Epithelial cell of proximal tubule (primary cell): ENCODE measurements around a stretch of chr6.

- RAMPAGE, long total RNA: no peak
- RRBS: no CpG with 5 or more reads among the region's 6 CpGs
Measured at GRCh38 chr6:15291267-15291709, 45.4 kb downstream of the JARID2 start.

DNA sequence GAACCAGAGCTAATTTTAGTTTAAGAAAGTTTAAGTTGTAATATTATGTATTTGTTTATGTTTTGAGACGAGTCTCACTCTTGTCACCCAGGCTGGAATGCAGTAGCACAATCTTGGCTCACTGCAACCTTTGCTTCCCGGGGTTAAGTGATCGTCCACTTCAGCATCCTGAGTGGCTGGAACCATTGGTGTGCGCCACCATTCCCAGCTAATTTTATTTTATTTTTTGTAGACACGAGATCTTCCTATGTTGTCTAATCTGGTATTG is 46.7 kb downstream of the JARID2 start:
- RAMPAGE, long total RNA: no peak
- RRBS: no CpG with 5 or more reads among the region's 5 CpGs

DNA sequence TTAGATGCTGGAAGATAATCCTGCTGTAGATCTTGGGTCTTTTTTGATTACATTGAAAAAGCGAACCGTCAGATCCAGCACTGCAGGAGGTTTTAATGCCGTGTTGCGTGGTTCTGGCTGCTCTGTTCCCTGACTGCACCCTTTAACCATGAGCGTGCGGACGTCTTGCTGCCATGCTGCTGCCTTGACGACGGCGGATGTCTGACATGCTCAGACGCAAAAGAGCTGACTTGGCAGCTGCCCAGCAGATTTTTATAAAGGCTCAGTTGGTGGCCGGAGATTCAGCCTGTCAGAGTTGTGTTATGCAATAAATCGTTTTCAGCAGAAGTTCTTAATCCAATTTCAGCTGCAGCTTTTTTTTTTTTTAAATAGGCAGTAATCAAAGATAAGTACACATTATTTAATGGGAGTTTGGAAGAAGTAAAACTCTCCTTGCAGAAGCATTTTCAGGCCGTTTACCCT is 119.4 kb downstream of the JARID2 start:
- RAMPAGE, long total RNA: no peak
- RRBS: no CpG with 5 or more reads among the region's 14 CpGs

DNA sequence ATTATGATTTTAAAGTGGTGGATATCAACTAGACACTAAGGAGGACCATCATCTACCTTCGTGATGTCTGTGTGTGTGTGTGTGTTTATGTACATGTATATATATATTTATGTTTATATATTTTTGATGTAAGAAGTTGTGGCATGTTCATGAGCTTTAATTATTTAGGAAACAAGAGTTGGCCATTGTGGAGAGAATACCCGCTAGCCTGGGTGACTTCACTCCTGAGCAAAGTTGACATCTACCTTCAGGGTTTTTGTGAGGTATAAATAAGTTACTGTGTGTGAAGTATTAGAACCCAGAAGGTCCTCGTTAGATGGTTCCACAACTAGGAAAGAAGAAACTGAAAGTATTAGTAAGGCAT is 153.5 kb downstream of the JARID2 start:
- RAMPAGE, long total RNA: no peak
- RRBS: no CpG with 5 or more reads among the region's 3 CpGs

DNA sequence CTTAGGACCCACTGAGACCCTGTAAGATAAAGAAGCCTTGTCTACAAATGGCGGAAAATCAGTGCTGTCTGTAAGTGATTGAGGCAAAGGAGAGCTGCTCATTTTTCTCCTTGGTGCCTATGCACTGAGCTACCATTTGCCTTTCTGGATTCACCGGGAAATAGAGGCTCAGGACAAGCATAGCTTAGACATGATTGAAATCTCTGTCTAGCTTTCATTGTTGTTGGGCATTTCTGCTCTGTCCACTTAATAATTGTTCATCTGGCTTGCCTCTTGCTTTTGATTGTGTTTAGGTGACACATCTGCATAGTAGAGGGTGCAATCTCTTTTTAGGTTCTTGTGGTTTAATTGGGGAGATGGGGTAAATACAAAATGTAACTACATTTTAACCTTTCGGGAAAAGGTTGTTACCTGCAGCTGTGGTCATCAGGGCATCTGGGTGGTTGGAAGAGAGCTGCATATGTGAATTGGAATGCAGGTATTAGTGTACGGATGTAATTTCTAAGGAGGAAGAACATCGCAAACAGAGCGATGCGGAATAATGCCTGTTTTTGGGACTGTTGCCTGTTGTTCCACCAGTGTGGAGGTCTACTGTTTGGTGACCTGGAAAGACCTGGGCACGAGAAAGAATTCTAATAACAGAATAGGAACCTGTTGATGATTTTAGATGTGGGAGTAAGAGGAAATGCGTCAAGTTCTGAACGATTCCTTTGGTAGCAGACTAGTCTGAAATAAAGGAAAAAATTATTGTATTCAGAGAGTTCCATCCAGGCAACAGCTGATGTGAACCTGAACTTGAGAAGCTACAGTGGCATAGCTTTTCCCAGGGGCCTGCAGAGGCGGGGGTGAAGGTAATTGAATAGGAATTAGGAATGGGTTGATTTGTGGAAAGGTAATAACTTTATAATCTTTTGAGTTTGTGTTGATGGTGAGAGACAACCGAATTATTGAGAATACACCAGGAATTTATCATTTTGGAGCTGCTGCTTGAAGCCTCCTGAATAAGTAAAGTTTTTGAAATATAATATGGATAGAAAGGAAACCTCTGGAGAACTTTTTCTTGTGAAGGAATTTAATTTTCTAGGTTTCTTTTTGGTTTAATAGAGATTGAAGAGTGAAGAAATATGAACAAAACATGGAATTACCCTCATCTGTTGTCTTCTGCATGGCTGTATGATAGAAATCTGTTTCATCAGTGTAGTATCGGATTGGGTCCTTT is 192.1 kb downstream of the DTNBP1 start:
- RAMPAGE, long total RNA: no peak
- RRBS: no CpG with 5 or more reads among the region's 13 CpGs

GRCh38 chr6:15475166-15475800 is 187.5 kb downstream of the DTNBP1 start:
- RAMPAGE, long total RNA: no peak
- RRBS: no CpG with 5 or more reads among the region's 8 CpGs

DNA sequence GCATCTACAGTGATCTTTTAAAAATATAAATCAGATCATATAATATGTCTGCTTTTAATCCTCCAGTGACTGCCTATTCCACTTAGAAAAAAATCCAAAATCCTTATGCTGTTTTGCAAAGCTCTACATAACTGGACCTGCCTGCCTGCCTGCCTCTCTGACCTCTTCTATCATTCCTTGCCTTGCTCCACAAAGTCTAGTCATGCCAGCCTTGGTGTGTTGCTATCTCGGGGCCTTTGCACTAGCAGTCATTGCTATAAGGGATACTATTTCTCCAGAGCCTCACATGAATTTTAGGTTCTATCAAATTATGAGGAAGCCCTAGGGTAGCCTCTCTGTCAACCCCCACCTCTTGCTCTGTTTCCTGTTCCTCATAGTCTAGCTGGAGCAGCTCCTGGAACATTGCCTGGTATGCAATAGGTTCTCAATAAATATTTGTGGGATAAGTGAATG is 46.7 kb upstream of the DTNBP1 start:
- RAMPAGE, long total RNA: no peak
- RRBS: no CpG with 5 or more reads among the region's 1 CpG

GRCh38 chr6:16179815-16180456 is 51.0 kb downstream of the MYLIP start:
- RAMPAGE, long total RNA: no peak
- RRBS: no CpG with 5 or more reads among the region's 19 CpGs

GRCh38 chr6:16278219-16278825 is 39.9 kb downstream of the GMPR start:
- RAMPAGE, long total RNA: no peak
- RRBS: no CpG with 5 or more reads among the region's 9 CpGs

DNA sequence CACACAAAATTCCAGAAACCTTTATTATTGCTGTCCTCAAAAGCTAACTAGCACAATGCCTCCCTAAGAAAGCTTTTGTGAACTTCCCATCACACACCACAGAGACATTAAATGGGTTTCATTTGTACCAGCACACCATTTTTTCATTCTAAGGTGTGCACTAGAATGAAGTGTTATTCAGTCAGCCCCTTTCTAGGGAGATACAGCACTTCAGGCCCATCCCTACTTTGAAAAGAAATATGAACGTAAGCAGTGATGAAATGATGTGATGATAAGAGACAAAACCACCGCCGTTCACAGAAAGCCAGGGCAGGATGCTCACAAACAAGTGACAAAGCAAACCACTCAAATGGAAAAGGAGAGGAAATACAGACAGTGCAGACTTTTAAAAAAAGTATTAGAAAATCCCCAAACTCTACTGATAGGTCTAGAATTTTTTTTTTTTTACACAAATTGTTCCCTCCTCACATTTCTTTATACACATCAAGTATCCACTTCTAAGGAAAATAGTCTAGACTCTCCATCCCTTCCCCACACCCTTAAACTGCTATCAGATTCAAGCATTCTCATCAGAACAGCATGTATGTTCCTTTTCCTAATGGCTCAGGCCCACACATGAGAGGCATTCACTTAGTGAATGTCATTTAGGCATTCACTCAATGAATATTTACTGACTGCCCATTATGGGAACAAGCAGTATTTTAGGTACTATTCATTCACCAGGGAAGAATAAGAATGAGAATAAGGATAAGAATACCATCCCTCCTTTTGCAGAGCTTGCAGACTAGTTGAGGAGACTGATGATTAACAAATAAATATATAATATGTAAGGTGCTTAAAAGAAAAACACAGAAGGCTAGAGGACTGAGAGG is 243.4 kb downstream of the GMPR start:
- RAMPAGE, long total RNA: no peak
- RRBS: no CpG with 5 or more reads among the region's 3 CpGs

DNA sequence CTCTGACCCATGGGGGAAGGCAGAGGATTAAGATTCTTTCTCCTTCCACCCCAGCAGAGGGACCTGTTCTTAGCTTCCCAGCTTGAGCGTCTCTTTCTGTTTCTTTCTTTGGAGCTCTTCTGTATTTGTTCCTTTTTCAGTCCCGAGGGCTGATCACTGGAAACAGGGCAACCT is 220.1 kb downstream of the ATXN1 start:
- RAMPAGE, long total RNA: no peak
- RRBS: no CpG with 5 or more reads among the region's 2 CpGs

DNA sequence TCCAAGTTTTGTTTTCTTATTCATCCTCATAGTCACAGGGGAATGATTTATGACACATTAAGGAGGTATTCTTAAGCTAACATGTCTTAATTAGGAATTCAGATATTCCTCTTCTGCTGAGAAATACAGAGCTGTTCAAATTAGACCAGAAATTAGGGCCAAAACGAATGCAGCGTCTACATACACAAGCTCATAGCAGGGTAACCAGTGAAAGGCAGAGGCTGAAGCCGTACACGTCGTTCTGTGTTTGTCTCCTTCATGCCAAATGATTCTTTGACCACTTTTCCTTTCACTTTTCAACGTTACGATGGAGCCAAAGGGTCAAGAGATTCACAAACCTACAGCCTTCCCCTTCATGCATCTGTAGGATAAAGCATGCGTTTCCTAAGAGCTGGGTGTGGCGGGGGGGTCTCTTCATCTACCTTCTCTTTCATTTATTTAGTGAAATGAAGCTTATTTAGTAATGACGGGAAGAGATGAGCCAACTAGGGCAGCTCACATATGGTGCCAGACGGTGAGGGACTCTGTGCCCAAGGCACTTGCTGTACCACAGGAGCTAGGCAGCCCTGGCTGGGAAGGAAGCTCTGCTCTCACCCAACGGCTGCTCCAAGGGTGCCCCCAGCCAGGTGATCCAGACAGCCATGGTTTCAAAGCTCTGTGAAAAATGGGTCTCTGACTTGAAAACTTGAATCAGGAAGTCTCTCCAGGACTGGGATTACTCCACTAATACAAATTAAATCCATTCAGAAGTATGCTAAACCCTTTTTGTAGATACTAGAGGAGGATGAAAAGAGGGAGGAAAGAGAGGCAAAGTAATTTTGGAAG is 178.0 kb downstream of the ATXN1 start:
- RAMPAGE, long total RNA: no peak
- RRBS: no CpG with 5 or more reads among the region's 12 CpGs

DNA sequence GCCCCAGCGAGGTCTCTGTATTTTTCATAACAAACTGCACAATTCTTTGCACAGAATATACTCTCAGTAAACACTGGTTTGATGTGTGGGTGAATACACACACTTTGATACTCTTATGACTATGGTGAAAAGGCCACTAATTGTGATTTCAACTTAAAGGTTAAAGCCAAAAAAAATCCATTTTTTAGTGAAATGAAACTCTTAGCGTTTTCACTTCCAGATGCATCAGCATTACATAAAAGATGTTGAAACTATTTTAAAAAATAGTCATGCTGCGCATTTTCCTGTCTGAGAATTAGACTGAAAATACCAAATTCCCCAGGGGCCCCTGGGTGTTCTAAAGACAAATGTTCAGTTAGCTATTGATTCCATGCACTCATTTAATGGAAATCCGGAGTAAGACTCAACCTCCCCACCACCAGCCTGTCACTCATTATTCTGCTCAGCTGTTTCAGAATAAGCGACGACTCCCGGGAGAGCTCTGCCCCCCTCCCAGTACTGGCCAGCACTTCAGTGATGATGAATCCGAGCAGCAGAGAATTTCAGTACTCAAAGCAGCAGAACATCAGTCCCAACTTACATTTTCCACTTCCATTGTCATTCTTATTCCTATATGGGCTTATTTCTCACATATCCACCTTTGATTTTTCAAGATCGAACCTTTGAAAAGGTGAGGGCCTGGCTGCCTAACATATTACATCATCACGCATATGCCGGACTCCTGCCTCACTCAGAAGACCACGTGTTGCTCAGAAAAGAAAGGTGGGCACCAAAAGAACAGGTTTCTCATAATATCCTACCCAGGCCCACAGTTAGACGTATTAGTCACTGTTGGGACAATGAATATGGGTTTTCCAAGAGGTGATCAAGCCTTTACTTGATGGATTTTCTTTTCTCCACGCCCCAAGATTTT is 169.3 kb downstream of the ATXN1 start:
- RAMPAGE, long total RNA: no peak
- RRBS: 95% methylated on average over 4 of the region's 14 CpGs

DNA sequence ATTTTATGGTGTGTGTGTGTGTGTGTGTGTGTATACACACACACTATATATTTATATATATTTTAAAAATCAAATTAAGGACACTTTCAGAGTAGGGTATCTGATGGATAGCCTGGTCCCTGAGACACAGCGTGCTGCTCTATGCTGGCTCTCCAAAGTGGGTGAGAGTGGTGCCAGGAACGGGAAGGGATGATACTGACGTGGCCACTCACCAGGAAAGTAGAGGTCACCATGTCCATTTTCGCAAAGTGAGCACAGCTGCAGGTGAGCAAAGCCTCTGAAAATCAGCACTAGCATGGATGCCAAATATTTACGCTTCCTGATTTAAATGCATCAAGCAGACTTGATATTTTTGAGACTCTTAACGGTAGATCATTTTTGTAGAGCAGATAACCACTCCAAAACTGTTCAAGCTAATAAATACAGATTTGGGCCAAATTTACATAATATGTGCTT is 116.7 kb downstream of the ATXN1 start:
- RAMPAGE, long total RNA: no peak
- RRBS: no CpG with 5 or more reads among the region's 6 CpGs

GRCh38 chr6:16698901-16699969 is 62.0 kb downstream of the ATXN1 start:
- RAMPAGE, long total RNA: no peak
- RRBS: no CpG with 5 or more reads among the region's 8 CpGs

GRCh38 chr6:16781264-16781707 is 20.0 kb upstream of the ATXN1 start:
- RAMPAGE, long total RNA: no peak
- RRBS: no CpG with 5 or more reads among the region's 4 CpGs

DNA sequence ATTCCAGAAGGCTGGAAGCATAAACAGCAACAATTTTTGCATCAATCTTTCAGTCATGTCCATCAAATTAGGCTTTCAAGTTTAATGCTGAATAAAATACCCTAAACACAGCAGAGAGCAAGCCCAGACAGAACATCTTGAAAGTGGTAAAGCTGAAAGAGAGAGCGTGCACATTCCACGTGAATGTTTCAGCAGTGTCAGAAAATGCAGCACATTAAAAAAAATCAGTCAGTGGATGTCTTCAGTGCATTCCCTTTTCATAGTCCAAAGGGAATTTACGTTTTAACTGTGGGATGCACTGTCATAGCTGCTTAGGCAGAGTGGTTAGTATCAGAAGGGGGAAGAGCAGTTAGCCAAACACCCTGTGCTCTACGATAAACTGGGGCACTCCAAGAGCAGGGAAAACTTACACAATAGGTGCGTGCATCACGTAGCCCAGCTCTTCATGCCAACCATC is 116.1 kb upstream of the STMND1 start:
- RAMPAGE, long total RNA: no peak
- RRBS: no CpG with 5 or more reads among the region's 6 CpGs

DNA sequence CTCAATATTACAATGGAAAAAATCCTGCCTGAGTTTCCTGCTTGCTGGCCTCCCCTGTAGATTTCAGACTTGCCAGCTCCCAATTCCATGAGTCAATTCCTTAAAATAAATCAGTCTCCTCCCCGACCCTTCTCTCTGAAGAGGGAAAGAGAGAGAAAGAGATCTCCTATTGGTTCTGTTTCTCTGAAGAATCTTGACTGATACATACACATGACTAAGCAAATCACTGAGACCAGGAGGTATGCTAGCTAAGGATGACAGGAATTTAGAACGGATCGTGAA is 11.4 kb upstream of the RBM24 start:
- RAMPAGE, long total RNA: no peak
- RRBS: no CpG with 5 or more reads among the region's 3 CpGs

- RAMPAGE, long total RNA: no peak
- RRBS: no CpG with 5 or more reads among the region's 2 CpGs
Measured at GRCh38 chr6:17473540-17474121, 80.2 kb downstream of the CAP2 start.

DNA sequence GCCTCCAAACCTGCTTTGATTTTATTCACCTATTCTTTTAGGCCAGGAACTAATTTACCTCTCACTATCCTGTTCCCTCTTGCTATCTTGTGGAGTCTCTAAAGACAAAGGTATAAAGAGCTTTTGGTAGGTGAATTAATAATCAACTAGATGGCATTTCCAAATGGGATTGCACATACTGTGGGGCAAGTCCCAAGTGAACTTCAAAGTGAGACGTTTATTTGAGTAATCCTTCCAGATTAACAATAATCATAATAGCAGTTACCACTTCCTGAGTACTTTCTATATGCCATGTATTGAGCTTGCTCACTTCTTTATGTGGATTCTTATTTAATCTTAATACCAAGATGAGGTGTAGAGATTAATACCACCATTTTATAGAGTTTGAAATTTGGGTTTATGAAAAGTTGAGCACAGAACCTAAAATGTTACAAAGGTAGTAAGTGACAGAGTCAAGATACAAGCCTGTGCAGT is 2.9 kb downstream of the FAM8A1 start:
- RAMPAGE, long total RNA: no peak
- RRBS: no CpG with 5 or more reads among the region's 1 CpG